Choroid plexus epithelial cell (primary cell): ENCODE data around the genes ASNS, TRRAP and ARPC1A.

DNA sequence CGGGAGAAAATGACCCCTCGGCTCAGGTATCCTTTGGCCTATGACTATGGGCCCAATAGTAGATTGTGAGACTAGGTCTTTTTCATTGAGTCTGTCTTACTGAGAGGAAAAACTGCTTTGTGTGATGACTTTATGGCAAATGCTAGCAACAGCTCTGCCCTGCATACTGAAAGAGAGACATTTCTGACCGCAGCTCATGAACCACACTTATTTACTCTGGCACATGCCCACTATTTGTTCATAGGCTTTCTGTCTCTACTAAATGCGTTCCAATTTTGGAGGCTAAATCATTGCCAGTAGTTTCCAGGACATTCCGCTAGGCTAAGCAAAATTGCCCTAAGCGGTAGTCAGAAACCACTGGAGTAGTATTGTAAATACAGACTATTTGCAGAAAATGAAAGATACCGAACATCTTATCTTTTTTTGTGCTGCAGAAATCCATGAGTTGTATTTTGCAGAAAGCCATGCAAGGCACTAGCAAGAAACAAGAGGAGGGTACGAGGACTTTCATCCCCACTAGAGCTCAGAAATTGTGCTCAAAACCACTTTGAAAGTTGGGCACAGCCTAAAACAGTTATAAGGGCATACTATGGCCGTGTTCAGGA is 55.5 kb upstream of the DLX6 start:
- RRBS, result no CpG with 5 or more reads among the region's 9 CpGs

GRCh38 chr7:97003808-97004408 is 1.4 kb upstream of the DLX6 start:
- RRBS, result 4% methylated on average over 8 of the region's 27 CpGs

- RRBS, result 5% methylated on average over 3 of the region's 14 CpGs
These were observed 7.2 kb downstream of the DLX5 start for GRCh38 chr7:97017453-97017895.

DNA sequence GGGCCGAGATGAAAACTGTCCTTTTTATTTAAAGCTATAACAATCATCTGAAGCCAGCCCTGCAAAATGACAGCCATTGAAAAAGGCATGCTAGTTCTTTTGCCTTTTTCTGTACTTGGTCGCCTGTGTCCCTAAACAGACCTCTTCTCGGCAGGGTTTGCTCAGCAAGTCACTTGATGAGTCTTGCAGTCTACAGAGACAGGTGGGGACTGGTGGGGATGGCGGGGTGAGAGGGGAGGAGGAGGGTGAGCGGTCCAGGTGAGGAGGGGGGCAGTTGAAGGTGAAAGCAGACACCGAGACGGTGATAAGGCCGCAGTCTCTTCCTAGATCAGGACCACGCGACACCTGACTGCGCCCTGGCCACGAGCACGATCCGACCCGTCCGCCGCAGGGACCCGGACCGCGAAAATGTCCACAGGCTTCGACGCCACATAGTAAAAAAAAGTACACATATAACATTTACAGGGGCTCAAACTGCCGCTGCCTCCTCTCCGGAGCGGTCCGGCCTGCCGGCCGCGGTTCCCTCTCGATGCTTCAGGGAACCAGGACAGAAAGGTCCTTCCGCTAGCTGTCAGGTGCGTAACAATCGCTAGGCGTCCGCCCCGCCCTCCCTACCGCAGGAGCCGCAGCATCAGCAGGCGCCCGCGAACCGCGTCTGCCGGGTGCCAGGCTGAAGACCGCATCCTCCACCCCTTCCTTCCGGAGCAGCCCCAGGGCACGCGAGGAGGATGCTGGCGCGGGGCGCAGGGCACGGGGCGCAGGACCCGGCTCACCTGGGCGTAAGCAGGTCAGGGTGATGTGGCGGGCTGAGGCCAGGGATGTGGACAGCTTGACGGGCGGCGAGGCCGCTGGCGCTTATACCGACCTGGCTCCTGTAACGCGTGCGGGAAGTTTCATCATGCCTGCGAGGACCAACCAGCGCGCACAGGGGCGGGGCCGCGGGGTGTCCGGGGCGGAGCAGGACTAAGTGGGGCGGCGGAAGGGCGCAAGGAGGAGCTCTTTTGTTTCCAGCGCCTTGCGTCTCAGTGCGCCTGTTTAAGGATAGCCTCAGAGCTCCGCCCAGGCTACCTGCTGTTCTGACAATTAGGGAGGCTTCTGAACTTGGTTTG is at the start of gene ASNS:
Gene ASNS, minus strand, starts transcription at position 831 of the 1,109 bp plus-strand sequence.
- RRBS, result 1% methylated on average over 11 of the region's 80 CpGs

DNA sequence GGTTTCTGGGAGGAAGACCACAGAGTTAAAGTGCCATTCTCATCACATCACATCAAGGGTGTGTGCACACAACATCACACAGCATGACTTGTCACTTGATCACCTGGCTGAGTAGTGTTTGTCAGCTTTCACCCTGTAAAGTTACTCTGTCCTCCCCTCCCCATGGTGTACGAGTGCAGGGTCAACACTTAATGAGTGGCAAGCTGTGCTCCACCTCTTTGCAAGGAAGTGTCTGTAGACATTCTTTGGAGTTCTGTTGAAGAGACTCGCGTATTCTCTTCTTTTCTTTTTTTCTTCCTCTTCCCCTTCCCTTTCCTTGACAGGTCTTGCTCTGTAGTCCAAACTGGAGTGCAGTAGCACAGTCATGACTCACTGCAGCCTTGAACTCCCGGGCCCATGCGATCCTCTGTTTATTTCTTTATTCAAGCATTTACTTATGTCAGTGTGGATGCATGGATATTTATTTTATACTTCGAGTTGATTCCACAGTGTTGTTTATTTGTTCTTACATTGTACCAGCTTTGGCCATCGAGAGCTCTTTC is 10.4 kb downstream of the LMTK2 start:
- RRBS, result no CpG with 5 or more reads among the region's 7 CpGs

GRCh38 chr7:98276188-98276841 is 5.2 kb upstream of the BRI3 start:
- RRBS, result no CpG with 5 or more reads among the region's 5 CpGs

DNA sequence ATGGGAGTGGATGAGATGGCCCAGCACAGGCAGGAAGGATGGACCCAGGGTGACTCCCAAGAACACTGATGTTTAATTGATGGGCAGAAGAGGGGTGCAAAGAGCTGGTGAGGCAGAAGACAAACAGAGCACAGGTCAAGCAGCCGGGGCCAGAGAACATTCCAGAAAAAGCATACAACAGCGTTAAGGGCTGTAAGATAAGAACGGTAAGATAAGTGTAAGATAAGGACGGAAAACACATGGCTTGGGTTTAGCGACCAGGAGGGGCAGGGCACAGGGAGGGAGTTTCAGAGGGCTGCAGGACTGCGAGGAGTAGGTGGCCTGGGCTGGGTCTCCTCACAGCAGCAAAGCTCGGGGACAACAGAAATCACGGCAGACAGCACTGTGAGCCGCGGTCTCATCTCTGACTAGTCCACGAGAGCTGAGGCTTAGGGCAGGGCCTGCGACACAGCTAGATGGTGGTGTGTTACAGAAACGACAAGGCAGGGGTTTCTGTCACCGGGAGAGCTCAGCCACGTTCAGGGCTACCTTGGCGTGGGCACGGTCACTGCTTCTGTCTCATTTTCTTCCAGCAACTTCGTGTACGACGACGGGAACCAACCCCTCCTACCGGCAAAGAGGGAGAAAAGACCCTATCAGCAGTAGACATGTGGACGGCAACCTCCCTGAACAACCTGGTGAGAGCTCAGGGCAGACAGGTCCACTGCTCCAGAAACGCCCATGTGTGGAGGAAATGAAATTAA is 24.6 kb downstream of the BRI3 start:
- RRBS, result 100% methylated on average over 3 of the region's 24 CpGs

GRCh38 chr7:98357643-98357923 is 43.3 kb downstream of the BAIAP2L1 start:
- RRBS, result no CpG with 5 or more reads among the region's 5 CpGs

GRCh38 chr7:98619457-98620251 is 2.6 kb downstream of the NPTX2 start:
- RRBS, result 4% methylated on average over 3 of the region's 26 CpGs

GRCh38 chr7:98878137-98879494 is at the start of gene TRRAP:
TSS of gene TRRAP (plus strand) at chr7:98878532.
- RRBS, result 1% methylated on average over 66 of the region's 141 CpGs

DNA sequence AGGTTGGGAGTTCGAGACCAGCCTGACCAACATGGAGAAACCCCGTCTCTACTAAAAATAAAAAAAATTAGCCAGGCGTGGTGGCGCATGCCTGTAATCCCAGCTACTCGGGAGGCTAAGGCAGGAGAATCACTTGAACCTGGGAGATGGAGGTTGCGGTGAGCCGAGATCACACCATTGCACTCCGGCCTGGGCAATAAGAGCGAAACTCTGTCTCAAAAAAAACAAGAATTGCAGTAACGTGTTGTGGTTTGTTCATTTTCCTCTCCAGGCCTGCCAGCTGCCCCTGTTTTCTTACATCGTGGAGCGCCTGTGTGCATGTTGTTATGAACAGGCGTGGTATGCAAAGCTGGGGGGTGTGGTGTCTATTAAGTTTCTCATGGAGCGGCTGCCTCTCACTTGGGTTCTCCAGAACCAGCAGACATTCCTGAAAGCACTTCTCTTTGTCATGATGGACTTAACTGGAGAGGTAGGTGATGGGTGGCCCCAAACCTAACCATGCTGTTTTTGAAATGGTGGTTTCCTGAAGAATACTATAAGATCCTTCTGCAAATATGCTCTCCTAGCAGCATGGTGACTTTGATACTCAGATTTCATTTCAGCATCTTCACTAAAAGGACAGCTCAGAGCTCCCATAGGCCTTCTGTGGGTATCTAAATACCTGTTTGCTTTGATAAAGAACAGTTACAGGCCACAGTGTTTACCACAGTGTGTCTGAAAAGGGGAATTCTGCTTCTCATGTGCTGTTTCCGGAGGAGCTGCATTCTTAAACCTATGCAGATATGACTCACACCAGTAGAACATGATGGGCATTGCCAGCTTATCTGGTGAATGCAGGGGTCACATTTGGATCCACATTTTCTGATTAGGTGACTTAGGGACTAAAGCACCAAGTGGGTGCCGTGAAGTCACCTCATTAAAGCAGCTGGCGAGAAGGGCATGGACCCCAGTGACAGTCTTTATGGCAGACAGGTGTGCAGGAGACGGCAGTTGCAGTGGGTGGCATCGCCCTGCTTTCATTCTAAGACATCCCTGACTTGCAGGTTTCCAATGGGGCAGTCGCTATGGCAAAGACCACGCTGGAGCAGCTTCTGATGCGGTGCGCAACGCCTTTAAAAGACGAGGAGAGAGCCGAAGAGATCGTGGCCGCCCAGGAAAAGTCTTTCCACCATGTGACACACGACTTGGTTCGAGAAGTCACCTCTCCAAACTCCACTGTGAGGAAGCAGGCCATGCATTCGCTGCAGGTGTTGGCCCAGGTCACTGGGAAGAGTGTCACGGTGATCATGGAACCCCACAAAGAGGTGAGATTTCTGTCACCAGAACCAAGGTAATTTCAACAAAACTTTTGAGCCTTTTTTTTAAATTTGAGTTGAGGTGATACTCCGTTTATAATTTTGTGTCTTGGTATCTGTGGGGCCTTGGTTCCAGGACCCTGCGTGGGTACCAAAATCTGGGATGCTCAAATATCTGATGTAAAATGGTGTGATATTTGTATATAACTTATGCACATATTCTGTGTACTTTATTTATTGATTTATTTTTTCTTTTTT is 52.6 kb downstream of the TRRAP start:
- RRBS, result no CpG with 5 or more reads among the region's 34 CpGs

DNA sequence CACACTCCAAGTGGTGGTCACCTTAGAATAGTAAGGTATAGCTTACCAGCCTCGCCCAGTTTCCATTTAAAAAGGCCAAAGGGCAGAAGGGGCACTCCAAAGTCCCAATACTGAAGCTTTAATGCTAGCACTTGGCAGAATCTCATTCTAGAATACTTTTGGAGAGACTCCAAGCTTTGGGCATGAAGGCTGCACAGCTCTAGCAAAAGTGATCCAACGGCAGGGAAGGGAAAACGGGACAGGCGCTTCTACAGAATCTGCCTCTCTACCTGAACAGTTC is 19.7 kb downstream of the SMURF1 start:
- RRBS, result no CpG with 5 or more reads among the region's 4 CpGs

- RRBS, result under 1% methylated on average over 37 of the region's 63 CpGs
These were observed at the start of gene ARPC1A for GRCh38 chr7:99325674-99326213. TSS of gene ARPC1A (plus strand) at chr7:99325898.

DNA sequence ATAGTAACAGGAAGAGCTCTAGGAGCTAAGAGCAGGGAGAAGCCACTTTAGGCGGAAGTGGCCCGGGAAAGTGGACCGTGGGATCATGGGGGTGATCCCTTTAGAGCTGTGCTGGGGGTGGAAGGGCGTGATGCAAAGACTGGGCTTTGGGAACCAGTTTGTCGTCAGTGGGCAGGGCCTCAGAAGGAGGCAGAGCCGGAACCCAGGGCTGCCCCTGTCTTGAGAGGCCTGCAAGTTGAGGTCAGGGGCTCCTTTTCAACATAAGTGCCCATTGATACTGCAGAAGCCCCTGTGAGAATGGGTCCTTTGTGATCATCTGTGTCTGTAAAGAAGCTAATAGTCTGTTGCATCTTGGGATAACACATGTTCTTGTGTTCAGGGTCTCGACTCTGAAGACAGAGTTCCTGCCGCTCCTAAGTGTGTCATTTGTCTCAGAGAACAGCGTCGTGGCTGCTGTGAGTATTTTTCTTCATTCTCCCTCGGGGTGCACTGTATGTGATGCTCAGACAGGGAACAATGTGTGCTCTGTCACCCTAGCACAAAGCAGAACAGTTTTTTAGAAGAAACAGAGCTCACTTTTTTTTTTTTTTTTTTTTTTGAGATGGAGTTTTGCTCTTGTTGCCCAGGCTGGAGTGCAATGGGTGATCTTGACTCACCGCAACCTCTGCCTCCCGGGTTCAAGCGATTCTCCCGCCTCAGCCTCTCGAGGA is 16.4 kb upstream of the ARPC1B start:
- RRBS, result no CpG with 5 or more reads among the region's 16 CpGs

- RRBS, result no CpG with 5 or more reads among the region's 7 CpGs
These were observed 7.1 kb downstream of the ARPC1B start for GRCh38 chr7:99381611-99382062.

DNA sequence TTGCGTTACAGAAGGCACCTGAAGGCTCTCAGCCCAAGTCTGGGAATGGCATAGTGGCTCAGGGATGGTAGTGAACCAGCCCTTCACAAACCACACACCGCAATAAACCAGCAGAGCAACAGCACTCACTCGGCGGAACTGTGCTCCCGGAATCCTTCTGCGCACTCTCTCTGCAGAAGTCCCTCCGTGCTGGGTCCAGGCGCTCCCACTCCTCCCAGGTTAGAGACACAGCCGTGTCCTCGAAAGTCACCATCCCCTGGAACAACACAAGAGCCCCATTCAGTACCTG is 1.6 kb downstream of the ZNF394 start:
- RRBS, result no CpG with 5 or more reads among the region's 10 CpGs

- RRBS, result no CpG with 5 or more reads among the region's 4 CpGs
These were observed 14.0 kb downstream of the ZNF655 start for GRCh38 chr7:99572340-99572905.

- RRBS, result no CpG with 5 or more reads among the region's 10 CpGs
These were observed 9.1 kb downstream of the ZSCAN25 start for GRCh38 chr7:99625729-99626453.

DNA sequence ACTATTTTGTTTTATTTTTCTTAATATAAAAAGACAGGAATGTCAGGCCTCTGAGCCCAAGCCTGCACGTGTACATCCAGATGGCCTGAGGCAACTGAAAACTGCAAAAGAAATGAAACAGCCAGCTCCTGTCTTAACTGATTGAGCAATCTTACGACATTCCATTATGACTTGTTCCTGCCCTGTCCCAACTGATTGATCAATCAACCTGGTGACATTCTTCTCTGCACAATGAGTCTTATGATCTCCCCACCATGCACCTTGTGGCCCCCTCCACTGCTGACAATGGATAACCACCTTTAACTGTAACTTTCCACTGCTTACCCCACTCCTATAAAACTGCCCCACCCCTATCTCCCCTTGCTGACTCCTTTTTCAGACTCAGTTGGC is 5.5 kb downstream of the CYP3A7 start:
- RRBS, result no CpG with 5 or more reads among the region's 2 CpGs

DNA sequence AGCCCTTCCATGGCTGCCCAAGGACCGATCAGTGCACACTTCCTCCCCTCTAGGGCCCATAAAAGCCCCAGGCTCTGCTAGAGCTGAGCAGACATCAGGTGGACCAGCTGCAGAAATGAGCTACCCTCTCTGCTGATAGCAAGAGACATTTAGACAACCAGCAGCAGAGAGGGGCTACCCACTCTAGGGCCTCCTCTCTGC is 4.5 kb upstream of the CYP3A43 start:
- RRBS, result no CpG with 5 or more reads among the region's 1 CpG